ENCODE results near the genes RASSF8 and BHLHE41.

DNA sequence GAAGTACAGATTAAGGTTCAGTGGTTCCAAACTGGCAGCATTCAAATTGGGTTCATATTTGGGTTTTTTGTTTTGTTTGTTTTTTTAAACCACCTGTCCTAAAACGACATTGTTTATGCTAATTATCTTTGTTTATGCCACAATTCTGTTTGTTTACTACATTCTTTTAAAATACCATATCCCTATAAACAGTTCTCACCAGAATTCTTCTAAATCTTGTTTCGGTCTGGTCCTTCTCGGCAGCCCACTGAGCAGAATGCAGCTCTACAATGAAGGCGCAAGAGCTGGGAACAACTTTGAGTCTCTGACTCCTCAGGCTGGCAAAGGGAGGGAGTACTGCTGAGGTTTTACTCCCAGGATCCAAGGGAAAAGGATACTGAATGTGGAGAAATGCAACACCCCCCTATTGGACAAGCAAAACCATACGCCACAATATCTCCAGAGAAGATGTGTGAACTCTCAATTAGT is 5.5 kb downstream of the SOX5 start:
- PRO-cap: no peak

GRCh38 chr12:24500630-24501140 is 448.2 kb downstream of the BCAT1 start:
- PRO-cap: no peak

DNA sequence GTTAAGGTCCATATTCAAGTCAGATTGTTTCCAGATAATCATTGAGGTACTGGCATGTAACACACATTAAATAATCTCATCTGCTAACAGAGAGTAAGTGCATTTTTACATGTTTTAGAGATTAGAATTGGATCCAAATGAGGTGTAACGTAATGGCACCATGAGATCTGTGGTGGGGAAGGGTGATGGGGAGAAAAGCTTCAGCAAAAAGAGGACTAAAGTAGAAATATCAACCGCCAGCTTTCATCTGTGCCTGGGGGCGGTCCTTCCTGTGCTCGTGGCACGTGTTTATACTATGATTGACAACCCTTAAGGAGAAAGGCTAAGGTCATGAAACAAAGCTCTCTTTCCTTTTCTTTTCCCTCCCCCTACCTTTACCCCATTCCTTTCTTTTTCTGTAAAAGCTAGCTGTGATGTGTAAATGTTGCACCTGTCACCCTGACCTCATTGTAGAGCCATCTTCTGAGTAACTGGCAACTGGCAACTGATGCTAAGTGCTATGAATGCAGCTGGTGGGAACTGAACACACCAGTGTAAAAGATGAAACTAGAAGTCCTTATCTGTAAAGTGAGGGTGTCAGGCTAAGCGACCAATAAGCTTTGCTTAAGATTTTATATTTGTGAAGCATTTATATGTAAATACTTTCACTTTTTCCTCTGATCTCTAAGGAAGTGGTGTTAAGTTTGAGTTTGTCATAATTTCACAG is 898 bp upstream of the IRAG2 start:
- PRO-cap: no peak

- PRO-cap: no peak
These were observed 1.6 kb downstream of the IRAG2 start for GRCh38 chr12:25054144-25054483.

DNA sequence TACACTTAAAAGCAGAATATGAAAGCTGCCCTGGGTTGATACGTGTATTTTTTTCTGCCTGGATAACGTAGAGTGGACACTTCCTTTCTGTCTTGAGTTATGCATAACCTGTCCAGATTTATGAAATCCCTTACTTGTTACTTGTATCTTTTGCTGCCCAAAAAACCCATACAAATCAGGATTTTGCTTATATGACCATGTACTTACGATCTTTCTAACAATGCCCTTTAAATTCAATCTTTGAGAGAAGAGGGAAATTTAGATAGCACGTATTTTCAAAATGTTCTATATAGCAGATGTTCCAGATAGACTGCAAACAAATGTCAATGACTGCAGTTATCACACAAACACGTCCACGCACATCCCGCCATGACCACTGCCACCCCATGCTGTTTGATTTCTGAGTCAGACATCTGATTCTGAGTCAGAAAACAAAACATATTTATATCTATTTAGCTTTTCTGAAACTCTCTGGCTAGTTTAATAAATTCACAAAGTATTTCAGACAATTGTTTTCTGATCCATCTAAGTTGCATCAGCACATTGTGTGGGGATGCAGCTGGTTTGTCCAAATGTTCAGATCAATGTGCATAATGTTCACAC is 2.2 kb downstream of the IRAG2 start:
- PRO-cap: no peak

DNA sequence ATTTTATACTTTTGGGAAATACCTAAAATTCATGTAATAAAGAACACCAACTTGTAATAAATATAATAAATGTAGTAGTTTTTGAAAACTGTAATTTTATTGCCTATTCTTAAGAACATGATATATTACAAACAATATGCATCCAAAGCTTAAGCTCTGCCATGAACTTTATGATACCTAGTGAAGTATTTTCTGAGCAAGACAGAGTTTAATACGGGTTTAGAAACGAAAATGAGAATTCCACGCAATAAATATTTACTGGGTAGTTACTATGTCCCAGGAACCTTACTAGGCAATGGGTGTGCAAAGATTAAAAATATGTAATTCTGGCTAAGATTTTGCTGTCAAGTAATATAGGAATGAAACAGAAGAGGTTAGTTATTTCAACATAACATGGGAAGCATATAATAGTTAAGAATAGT is 18.6 kb downstream of the ETFRF1 start:
- PRO-cap: no peak

GRCh38 chr12:25384197-25384395 is 133.4 kb upstream of the KRAS start:
- PRO-cap: no peak

DNA sequence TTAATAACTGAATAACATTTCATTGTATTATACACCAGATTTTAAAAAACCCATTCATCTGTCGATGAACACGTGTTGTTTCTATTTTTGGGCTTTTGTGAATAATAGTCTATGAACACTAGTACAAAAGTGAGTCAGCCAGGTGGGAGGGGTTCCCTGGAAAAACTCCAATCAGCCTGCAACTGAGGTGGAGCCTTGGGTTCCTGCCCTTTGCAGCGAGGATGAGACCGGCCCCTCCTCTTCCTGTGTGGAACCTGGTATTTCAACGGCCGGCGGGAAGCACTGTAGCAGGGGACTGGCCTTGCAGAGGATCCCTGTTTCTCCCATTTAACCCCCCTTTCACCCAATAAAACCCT is 56.1 kb downstream of the LMNTD1 start:
- PRO-cap: no peak

DNA sequence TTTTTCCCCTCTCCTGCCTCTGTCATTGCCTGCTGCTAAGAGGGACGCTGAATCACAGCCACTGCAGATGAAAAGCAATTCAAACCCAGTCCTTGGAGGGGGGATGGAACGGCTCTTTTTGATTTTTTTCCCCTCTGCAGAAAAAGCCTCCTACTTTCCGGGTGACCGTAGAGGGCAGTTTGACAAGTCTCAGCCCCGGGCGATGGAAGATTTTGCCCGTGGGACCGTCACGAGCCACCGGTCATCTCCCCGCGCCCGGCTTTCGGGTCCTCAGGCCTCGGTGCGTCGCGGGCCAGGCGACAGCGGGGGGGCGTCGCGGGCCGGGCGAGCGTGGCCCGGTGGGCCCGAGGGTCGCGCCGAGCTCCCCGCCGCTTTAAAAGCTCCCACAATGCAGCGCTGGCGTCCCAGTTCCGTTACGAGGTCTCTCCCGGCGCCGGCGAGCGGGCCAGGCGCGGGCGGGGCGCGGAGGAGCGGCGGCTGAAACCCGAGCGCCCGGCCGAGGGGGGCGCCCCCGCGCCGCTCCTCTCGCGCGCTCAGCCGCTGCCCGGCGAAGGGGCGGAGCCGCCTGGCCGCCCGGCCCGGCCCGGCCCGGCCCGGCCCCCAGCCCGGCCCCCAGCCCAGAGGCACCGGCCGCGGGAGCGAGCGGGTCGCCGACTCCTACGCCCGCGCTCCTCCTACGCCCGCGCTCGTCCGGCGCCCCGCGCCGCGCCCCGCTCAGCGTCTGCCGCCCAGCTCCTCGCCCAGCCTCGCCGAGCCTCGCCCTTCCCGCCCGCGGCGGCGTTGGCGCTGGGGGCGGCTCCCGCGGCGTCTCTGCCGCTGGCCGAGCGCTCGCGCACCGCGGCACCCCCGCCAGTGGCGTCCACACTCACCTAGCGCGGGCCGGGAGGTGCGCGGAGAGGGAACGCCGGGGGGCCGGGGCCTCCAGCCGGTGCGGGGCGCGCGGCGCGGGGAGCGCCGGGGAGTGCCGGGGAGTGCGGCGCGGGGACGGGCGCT is at the start of gene RASSF8:
Gene RASSF8 (plus strand): TSS at position 620 of the 993 bp plus-strand sequence.
- PRO-cap: bidirectional peak, plus-strand start at position 626 of the sequence, minus-strand start at position 521 of the sequence

DNA sequence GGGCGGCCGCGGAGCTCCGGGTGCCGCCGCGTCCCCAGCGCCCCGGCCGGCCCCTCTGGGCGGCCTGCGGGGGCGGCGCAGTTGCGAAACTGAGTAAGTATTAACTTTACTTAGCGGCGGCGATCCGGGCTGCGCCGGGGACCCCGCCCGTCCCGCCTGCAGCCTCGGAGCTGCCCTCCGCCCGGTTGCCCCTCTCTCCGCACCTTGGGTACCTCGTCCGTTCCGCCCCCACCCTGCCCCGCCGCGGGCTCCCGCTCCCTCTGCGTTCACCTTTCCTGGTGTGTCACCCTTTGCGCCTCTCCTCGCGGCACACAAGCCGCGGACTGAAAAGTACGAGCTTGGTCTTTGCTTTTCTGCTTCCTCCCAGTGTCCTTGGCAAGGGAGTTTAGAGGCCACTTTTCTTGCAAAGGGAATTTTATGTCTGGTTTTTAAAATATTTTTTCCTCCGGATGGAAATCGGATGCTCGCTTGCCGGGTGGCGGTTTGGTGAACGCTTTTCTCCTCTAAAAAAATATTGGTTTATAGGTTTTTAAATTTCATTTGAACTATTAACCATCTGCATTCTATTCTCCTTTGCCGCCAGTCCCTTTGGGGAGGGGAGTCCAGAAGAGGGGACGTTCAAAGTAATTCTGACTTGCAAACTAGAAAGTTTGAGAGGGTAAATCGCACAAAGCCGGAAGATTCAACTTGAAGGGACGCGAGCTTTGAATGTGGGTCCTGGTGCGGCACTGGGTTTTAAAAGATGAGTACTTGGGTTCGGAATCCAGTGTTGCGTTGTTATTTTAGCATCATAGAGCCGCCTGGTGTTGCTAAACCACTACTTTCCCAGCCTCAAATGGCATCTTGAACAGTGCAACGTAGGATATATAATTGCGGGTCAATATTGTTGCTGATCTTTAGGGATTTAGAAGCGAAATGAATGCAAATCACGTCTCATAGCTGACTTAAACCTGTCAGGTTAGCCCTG is 857 bp downstream of the RASSF8 start:
- PRO-cap: bidirectional peak, plus-strand start at position 109 of the sequence, minus-strand start at position 57 of the sequence; unidirectional peak, minus-strand start at position 325 of the sequence

GRCh38 chr12:25975191-25975969 is 16.9 kb downstream of the RASSF8 start:
- PRO-cap: no peak

DNA sequence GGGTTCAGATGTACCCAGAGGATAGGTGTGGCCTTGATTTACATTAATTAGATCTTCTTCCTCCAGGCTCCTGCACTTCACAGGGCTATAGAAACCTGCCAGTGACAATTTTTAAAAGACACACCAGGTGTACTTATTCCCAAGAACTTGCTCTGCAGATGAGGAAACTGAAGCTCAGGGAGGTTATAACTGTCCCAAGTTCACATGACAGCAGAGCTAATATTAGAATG is 27.6 kb downstream of the RASSF8 start:
- PRO-cap: no peak

DNA sequence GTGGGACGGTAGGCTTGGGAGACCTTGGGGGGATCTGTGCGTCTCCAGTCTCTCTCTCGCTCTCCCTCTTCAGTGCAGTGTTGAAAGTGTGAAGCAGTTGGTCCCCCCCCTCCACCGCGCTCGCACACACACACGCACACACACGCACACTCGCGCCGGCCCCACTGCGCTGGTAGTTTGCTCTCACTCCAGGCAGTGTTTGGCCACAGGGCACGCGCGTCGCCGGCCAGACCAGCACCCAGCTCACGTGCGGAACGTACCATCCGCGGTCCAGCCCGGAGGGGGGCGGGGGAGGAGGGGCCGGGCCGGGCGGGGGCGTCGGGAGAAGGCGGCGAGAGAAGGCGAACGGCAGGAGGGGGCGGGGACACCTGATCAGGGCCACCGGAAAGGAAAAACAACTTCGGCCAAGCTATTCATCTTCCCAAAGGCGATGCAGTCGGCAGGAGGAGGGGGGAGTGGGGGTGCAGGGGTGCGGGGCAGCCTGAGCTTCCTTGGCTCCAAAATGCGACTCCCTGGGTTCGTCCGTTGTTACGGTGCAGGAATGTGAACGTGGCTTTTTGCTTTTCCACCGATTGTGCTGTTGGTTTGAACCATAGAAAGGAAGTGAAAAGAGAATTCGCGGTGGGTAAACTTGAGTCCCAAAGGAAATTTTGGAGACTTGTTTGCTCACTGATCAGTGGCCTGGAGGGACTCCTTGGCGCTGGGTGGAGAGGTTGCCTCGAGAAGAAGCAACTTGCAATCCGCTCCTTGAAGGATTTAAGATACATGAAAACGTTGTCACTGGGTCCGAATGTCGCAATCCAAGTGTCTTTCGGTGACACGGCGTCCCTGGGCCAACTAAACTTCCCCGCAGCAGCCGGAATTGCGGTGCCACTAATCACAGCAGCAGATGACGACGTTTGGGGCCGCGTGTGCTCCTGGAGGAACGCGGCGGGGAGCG is at the start of gene BHLHE41:
Gene BHLHE41 (minus strand): TSS at position 202 of the 940 bp plus-strand sequence.
- PRO-cap: bidirectional peak, plus-strand start at position 412 of the sequence, minus-strand start at position 201 of the sequence; bidirectional peak, plus-strand start at position 888 of the sequence, minus-strand start at position 901 of the sequence

GRCh38 chr12:26130686-26131191 is 5.9 kb upstream of the BHLHE41 start:
- PRO-cap: no peak

DNA sequence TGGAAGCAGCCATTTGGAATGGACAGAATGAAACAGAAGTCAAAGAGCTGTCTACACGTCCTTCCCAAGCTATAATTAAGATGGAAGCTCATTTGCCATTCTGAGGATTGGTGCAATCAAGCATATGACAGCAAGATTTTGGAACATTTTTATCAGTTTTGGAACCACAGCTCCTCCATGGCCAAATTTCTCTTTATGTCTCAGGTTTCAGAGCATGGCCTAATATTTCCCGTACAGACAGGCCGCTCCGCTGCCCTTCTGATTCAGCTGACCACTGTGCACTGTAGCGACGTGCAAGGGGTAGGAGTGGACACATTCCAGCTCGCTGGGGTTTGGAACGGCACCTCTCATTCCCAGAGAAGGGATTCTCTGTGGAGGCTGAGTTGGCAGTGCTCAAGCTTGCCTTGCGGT is 92.1 kb downstream of the SSPN start:
- PRO-cap: no peak

DNA sequence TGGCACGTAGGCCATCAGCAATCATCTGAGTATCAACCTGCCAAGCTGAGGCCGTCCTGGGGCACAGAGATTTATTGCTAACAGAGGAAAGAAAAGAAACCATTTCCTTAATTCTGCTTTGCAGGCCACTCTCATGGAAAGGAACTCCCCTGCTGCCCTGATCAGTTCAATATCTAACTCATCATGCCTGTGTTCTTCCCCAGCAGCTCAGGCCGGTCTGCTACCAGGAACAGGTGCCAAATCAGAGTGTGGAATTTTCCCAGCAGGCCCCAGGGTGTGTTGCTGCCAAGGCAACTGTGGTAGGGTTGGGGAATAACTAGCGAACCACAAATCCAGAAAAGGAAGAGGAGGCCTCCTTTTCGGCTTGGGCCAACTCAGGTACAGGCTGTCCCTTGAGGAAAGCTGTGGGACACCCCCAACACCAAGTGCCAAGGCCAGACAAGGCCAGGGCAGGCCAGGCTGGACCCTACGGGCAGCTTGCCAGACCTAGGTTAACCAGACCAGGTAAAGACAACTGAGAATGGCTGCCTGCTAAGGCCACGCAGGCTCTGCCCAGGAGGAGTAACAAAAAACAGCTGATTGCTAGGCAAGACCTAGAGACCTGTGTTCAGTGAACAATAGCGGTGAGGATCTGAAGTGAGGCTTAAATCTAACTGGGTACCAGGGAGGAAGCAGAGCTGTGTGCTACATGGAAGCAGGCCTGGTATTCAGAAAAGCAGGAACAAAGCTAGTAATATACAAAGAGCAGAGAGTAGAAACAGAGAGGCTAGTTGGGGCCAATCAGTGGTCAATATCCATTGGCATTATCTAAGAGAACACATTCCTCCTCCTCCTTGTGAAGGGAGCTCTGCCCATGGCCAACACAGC is 92.7 kb downstream of the SSPN start:
- PRO-cap: no peak

GRCh38 chr12:26289977-26290362 is 94.6 kb downstream of the SSPN start:
- PRO-cap: no peak

GRCh38 chr12:26621076-26621325 is 212.0 kb downstream of the ITPR2 start:
- PRO-cap: no peak

GRCh38 chr12:26725424-26726080 is 107.4 kb downstream of the ITPR2 start:
- PRO-cap: no peak

DNA sequence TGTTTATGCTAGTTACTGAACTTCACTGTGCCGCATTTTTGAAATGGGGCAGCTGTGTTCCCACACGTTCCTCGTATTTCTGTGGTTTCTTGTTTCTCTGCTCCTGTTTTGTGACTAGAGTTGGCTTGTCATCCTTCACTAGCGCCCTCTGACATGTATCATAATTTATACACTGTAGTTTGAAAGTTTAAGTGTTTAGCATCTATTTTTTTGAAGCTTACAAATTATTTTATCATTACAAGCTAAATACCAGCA is 34.8 kb downstream of the ITPR2 start:
- PRO-cap: no peak